Subcutaneous adipose tissue (tissue), 3 donors: ENCODE measurements around the genes SCN8A, KRT74, KRT73, KRT8 and SPRYD3.

- PRO-cap = no peak
- RAMPAGE, long total RNA, 3 experiments = no peak in any of the 3 experiments
Measured at GRCh38 chr12:51308005-51308717, 15.8 kb downstream of the BIN2 start.

GRCh38 chr12:51320499-51321036 is 3.4 kb downstream of the BIN2 start:
- PRO-cap = no peak
- RAMPAGE, long total RNA, 3 experiments = no peak in any of the 3 experiments

GRCh38 chr12:51387982-51388579 is 3.1 kb downstream of the GALNT6 start:
- PRO-cap = no peak
- RAMPAGE, long total RNA, 3 experiments = no peak in any of the 3 experiments

GRCh38 chr12:51590371-51591558 is at the start of gene SCN8A:
TSS of gene SCN8A (plus strand) at chr12:51591233.
- PRO-cap = no peak
- RAMPAGE, long total RNA, 3 experiments = start-site peak on the plus strand in 1 of 3 experiments, at chr12:51590879-51590925 at its widest, 10 reads per replicate

GRCh38 chr12:51687097-51687812 is 96.2 kb downstream of the SCN8A start:
- PRO-cap = no peak
- RAMPAGE, long total RNA, 3 experiments = no peak in any of the 3 experiments

DNA sequence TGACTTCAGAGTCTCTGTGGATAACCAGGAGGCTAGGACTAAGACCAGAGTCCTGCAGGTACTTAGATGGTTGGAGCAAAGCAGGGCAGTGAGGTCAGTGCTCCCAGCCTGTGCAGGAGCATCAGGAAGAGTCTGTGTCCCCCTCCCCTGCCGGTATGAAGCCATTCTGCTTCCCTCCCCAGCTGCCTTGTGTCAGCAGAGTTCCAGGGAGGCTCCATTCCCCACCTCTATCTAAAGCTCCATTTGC is 1.0 kb upstream of the ACVRL1 start:
- PRO-cap = no peak
- RAMPAGE, long total RNA, 3 experiments = no peak in any of the 3 experiments

DNA sequence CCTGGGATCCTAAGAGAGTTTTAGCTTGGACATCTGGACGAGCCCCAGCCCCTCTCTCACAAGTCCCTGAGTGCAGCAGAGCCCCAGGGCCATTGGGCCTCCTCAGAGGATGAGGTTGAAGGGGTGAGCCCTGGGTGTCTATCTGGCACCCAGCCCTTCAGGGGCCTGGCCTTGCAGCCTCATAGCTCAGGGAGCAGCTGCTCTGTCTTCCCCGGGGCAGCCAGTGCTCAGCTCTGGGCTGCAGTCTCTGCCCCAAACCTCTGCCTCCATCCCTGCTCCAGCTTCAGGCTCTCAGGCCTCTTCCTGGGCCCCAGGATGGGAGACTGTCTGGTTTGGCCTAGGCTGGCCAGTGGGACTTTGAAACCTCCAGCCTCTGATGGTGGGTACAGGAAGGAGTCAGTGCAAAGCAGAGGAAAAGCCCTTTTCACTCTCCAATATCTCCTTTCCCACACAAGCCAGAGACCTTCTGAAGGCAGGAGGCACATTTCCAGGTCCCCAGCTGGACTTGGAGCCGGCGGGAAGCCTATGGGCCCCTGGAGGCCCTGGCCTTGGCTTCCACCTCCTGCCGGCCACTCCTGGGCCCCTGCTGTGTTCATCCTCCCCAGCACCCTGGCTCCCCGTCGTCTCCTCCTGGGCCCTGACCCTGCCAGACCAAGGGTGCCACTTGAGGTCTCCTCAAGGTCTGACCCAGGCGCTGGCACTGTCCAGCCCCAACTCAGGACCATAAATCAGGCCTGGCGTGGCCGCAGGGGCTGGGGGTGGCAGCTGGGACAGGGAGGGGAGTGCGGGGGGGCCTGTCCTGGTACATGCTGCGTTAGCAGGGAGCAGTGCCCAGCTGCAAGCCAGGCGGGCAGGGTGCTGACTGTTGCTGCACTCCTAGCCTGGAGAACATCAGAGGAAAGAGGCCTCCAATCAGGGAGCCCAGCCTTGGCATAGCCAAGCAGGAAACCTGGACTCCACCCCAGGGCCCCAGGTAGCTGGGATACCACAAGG is 6.9 kb upstream of the ATG101 start:
- PRO-cap = unidirectional peak, plus-strand start at position 834 of the sequence
- RAMPAGE, long total RNA, 3 experiments = no peak in any of the 3 experiments

DNA sequence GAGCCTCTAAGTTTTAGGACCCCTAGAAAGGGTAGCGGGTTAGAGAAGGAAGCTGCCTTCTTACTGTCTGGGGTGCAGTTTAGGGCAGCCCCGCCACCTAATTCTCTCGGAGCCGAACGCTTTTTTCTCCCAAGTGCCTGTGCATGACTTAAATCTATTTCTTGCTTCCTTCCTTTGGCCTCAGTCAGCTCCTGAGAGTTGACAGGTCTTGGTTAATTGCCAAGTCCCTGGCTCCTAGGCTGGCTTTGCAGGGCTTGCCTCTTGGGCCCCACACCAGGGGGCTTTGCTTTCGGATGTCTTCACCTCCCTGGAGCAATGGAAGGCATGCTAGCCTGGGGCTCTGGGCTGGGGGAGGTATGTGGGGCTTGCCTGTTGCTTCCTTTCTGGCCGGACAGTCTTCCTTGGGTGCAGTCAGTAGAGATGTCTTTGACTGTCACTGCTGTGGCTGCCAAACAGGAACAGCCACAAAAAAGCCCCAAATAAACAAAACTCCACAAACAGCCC is 2.1 kb upstream of the KRT80 start:
- PRO-cap = no peak
- RAMPAGE, long total RNA, 3 experiments = no peak in any of the 3 experiments

DNA sequence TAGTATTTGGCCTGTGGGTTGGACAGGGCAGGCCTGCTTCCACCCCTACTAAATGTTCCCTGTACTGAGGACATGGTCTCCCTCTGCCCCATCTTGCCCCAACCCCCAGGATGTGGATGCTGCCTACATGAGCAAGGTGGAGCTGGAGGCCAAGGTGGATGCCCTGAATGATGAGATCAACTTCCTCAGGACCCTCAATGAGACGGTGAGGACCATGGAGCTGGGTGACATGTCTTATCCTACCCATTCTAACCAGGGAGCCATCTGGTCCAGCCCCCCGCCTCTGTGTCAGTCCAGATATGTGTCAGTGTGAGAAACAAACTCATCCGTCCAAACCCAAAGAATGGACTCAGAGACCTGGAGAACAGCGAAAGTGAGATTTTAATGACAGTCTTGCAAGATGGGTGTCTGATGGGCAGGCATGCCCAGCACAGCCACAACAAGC is 5.5 kb downstream of the KRT7 start:
- PRO-cap = no peak
- RAMPAGE, long total RNA, 3 experiments = no peak in any of the 3 experiments

DNA sequence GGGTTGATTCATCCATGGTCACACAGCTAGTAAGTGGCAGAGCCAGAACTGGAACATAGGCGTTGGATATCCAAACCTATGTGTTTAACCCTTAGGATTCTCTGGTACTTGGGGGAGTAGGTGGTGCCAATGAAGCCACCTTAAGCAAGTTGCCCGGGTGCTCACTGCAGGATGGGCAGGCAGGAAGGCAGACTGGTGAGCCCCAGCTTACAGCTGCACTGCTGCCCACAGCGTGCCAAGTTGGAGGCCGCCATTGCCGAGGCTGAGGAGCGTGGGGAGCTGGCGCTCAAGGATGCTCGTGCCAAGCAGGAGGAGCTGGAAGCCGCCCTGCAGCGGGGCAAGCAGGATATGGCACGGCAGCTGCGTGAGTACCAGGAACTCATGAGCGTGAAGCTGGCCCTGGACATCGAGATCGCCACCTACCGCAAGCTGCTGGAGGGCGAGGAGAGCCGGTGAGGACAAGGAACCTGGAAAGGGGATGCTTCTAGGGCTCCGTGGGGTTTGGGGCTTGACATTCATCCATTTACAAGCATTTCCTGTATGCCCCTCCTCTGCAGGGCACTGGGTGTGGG is 12.2 kb downstream of the KRT7 start:
- PRO-cap = no peak
- RAMPAGE, long total RNA, 3 experiments = start-site peak on the plus strand in 1 of 3 experiments, centred at position 356 of the sequence, 6 reads per replicate

DNA sequence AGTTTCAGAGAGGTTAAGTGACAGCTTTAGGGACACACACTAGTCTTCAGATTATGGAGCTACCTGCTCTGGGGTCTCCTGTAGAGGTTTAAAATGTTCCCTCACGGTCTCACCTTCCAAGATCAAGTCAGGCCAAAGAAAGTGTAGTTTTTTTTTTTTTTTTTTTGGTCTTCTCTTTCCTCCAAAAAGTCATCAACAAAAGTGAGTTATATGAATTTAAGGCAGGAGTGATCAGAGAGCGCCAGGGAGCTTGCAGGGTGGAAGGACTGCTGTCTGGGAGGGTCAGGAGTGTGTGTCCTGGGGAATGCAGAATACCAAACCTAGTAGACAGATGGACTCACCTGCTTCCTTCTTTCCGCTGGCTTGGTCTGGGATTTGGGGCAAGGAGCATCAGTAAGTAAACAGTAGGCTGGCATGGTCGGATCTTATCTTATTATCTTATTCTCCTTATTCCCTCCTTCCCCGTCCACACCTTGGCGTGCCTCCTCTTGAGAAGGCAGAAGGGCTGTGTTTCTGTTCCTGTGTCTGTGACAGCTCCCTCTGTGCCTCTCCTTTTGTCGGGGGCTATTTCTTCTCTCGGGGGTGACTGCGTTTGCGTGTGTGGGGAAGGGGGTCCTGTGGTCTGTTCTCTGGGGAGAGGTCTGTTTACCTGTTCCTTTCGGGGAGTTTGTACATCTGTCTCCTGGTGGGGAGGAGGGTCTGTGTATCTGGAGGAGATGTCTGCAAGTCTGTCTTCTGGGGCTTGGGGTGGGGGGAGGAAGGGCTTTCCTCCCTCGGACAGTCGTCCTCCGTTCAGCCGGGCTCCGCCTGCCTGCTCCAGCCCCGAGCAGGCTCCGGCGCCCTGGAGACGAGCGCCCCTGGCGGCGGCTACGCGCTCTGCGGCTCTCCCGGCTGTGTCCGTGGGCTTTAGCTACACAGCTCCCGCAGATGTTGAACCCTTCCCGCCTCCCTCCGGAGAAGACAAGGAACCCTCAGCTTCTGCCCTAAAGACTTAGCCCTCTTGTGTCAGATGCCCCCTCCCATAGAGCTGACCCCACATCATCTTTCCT is 4.2 kb downstream of the KRT86 start:
- PRO-cap = no peak
- RAMPAGE, long total RNA, 3 experiments = no peak in any of the 3 experiments

- PRO-cap = no peak
- RAMPAGE, long total RNA, 3 experiments = no peak in any of the 3 experiments
Measured at GRCh38 chr12:52486923-52488206, 5.7 kb downstream of the KRT6A start.

GRCh38 chr12:52573753-52574136 is at the start of gene KRT74:
TSS of gene KRT74 (minus strand) at chr12:52573843.
- PRO-cap = no peak
- RAMPAGE, long total RNA, 3 experiments = no peak in any of the 3 experiments

- PRO-cap = no peak
- RAMPAGE, long total RNA, 3 experiments = no peak in any of the 3 experiments
Measured at GRCh38 chr12:52618364-52618992, at the start of gene KRT73. TSS of gene KRT73 (minus strand) at chr12:52618559.

- PRO-cap = no peak
- RAMPAGE, long total RNA, 3 experiments = no peak in any of the 3 experiments
Measured at GRCh38 chr12:52900911-52901347, 3.9 kb downstream of the KRT8 start.

DNA sequence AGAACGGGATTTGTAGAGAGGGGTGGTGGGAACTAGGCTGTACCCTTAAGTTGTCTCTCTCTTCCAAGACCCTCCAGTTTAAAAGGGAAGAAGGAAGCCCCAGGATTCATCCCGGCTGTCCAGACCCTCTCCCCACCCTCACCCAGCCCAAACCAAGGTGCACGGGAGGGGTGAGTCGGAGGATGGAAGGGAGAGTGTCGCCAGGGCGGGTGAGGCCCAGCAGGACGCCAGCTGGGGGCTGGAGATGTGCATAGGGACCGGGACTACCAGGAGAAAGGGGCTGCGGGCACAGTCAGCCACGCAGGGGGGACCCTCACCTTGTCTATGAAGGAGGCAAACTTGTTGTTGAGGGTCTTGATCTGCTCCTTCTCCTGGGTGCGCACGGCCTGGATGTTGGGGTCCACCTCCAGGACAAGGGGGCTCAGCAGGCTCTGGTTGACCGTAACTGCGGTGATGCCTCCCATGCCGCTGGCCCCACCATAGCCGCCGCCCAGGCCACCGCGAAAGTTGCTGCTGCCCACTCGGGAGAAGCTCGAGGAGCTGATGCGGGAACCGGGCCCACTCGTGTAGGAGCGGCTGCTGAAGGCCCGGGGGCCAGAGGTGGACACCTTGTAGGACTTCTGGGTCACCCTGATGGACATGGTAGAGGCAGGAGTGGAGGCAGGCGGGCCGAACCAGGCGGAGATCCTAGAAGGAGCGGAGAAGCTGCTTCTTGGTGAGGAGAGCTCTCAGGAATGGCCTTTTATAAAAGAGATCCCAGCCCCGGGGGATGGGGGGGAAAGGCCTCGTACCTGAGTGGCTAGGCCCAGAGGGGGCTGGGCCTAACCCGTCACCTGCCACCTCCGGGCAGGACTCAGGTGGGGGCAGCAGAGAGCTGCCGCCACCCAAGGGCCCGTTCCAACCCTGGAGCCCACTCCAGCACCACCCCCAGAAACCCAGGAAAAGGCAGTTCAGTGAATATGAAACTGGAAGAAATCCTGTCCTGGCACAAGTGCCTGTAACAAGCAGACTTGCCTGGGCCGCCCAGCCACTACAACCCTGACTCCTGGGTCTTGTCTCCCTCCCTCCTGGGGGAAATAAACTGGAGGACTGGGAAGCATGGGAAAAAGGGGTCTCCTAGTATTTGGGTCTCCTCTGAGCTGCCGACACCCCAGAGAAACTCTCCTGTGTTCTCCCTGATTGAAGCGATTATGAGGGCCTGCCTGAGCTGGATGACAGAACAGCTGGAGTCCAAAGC is at the start of gene KRT8:
Gene KRT8, minus strand, starts transcription at position 736 of the 1,237 bp plus-strand sequence.
- PRO-cap = no peak
- RAMPAGE, long total RNA, 3 experiments = start-site peak on the minus strand in 2 of 3 experiments, centred at positions 727 to 741 of the sequence, 9 to 34 reads per replicate

DNA sequence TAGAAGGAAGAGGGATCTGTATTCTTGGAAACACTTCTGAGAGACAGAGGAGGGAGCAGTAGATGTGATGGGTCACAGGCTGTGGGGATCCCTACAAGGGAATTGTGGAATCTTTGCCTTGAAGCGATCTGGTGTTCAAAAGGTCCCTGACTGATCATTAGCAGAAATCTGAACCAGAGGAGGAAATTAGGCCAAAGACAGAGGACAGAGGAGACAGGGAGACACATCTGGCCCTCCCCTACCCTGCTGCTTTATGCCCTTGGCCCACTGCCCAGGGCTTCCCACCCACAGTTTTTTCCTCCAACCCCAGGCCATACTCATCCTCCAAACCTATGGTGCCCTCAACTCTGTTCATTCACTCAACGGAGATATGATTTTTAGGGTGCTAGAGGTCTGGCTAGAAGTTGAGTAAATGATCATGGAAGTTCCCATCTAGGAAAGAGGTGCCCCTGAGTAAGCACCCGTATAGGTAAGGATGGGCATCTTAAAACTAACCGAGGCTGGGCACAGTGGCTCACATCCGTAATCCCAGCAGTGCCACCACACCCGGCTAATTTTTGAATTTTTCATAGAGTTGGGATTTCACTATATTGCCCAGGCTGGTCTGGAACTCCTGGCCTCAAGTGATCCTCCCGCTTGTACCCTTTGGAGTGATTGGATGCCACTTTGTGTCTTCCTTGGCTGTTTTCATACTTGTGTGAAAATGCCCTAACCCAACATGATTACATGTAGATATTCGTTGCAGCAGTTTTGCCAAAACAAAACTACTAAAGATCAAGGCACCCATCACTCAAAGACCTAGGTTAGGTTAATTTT is 4.3 kb downstream of the KRT18 start:
- PRO-cap = no peak
- RAMPAGE, long total RNA, 3 experiments = no peak in any of the 3 experiments

DNA sequence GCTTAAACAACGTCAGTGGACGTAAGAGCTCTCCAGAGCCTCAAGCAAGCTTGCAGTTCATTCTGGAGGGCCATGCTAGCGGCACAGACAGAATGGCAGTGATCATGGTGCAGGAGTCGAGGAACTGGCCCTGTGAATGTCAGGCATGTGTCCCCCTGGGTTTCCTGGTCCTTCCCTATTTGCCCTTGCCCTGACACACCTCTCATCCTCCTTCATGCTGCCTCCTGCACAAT is 25.2 kb upstream of the EIF4B start:
- PRO-cap = no peak
- RAMPAGE, long total RNA, 3 experiments = no peak in any of the 3 experiments

GRCh38 chr12:53009547-53010674 is 3.7 kb downstream of the EIF4B start:
- PRO-cap = no peak
- RAMPAGE, long total RNA, 3 experiments = no peak in any of the 3 experiments

DNA sequence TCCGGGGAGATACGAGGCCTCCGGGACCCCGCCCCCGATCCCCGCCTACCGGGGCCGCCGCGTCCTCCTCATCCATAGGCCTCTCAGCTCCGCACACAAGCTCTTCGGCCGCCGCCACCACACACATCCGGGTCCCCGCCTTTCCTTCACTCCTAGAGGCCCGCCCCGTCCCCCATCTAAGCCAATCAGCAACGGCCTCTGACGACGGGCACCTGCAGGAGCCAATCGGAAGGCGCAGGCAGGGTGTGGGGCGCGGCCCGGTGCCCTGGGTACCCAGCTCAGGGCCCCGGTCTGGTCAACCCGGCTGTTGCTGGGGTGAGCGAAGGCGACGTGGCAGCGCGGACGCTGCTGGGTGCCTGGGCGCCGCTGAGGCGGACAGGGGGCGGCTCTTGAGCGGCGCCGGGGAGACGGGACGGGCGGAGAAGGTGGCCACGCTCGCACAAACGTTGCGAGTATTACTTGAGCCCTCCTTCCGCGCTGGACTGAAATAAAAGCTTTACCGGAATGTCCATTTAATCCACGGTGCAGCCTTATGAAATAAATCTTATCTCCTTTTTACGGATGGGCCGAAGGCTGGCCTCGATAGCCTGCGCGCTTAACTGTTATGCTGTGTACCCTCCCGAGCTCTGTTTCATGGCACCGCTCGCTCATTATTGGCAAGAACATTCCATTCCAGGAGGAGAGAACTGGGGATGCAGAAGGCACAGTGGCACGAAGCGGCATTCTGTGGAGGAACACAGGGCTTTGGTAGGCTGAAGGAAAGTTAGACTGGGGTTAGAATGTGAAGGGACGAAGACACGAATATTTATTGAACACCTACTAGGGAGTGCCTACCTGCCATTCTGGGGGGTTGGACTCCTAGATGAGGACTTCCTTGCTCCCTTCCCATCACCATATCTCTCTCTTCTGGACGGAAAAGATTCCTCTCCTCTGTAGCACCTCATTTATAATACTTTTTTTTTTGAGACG is at the start of gene SPRYD3:
Gene SPRYD3, minus strand, starts transcription at position 129 of the 969 bp plus-strand sequence.
- PRO-cap = bidirectional peak, plus-strand start at position 298 of the sequence, minus-strand start at position 121 of the sequence
- RAMPAGE, long total RNA, 3 experiments = start-site peak on the minus strand in 3 of 3 experiments, centred at positions 116 to 119 of the sequence, 51 to 62 reads per replicate